Measurements from ENCODE around the genes FAM166C and CIB4.

DNA sequence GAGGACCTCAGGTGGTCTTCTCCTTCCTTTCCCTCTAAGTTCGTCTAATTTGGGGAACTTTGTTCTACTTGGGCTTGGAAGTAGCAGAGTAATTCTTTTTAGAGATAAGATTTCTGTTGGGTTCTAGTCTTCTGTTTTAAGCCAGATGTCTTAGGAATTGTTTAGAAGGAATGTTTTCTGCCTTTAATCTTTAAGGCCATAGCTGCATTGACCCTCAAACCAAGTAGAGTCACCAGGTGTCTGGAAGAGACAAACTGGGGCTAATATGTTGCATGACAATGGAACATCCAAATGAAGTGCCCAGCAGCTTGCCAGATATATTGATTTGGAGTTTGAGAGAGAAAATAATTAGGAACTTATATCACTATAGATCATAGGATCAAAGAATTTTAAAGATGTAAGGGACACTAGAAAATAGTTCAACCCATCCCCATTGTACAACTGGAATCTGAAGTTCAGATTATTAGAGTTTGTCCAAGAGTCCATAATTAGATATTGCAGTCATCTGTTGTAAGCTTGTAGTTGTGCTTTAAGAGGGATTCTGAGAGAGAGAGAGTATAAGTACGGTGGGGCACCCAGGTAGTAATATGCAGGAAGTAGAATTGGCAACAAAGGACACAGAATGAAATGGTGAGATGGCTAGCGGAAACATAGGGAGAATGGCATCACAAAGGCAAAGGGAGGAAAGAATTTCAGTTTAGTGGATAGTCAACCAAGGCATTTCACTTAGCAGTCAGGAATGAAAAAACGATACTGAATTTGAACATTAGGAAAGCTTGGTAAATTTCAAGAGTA lies 19.8 kb upstream of the DRC1 start:
- RRBS: no CpG with 5 or more reads among the region's 4 CpGs

DNA sequence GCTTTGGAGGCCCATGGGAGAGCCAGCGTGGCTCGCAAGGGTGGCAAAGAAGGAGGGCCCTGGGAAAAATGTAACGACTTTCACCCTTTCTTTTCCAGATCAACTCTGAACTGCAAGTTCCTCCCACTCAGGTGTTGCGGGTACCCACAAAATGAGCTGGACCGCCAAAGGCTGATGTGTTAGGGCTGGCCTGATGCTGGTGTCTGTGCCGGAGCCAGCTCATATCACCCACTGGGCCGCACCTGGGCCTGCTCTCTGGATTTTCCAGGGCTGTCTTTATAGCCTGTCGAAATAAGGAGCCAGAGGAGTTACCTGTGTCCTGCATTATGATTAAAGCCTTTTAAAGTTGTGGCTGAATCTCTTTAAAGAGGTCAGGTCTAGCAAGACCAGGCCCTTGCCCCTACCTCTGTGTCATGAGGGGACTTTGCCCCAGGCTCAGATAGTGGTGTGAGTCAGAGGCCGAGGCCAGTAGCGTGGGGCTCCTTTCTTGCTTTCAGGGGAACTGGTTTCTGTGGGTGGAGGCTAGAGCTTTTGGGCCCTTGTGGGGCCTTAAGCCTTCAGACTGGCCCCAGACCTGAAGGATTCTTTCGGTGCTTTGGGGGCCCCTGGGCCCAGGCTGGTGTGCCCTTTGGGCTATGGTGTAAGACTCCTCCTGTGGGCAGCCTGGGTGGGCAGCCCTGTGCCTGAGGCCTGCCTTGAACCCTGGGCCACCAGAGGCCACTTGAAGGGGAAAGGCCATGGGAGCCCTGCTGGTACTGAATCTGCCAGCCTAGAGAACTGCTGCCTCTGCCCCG lies 54.8 kb downstream of the DRC1 start:
- RRBS: no CpG with 5 or more reads among the region's 12 CpGs

DNA sequence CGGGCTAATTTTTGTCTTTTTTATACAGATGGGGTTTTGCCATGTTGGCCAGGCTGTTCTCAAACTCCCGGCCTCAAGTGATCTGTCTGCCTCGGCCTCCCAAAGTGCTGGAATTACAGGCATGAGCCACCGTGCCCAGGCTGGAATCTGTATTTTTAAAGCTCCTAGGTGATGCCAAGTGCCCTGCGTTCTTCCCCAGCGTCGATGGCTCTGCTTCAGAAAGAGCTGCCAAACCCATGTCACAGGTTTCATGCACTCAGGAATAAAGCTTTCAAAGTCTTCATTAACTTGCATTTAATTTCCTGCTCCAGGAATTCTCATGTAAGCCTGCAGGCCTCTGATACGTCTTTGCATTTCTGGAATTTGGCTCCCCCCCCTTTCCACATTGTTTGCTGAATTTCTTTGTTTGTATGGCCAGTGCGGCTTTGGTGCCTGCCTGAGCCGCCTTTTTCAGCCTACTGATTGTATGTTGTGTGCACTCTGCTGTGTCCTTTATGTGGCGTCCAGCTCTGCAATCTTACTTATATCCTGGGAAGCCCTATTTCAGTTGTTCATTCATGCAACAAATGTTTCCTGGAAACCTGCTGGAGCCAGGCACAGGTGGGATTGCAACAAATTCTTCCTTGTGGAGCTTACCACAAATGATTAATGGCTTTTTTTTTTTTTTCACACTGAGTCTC lies 62.8 kb downstream of the OTOF start:
- RRBS: no CpG with 5 or more reads among the region's 11 CpGs

GRCh38 chr2:26562105-26562684 lies at the start of gene FAM166C:
TSS of gene FAM166C (plus strand) at chr2:26562587.
- RRBS: 3% methylated on average over 14 of the region's 50 CpGs

DNA sequence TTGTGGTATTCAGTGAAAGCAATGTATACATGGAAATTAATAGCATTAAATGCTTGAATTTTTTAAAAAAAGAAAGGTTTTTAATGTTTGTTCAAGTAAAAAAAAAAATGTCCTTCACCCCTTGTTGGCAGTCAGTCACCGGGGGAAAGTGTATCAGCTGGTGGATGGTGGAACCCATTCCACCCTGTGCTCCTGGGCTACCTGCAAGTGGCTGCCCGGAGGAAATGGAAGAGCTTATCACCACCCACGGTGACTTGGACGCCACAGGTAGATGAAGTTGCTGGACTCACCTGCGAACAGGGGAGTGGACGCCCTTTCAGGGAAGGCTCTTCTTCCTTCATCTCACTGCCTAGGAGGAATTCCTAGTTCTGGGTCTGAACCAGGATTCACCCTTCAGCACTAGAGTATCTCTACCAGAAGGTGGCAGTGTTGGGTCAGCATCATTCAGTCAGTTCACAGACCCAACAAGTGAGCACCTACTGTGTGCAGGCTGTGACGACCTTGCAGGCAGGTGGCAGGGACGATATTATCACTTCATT lies 35.9 kb downstream of the CIB4 start:
- RRBS: 57% methylated on average over 2 of the region's 8 CpGs

DNA sequence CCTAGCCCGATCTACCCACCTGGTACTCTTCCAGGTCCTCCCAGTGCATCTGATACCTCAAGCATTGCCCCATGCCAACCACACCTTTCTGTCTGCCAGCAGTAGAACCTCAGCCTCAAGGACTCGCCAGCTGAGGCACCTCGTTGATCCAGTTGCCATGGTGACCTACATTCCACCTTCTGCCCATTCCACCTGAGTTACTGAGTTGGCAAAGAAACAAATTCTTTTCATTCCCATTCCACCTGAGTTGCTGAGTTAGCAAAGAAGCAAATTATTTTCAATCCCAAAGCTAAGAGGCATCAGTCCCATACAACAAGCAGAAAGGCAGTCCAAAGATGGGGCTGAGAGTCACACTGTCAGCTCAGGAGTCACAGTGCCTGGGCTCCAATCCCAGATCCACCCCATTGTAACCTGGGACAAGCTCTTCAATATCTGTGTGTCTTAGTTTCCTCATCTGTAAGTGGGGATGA lies at the start of gene CIB4:
CIB4 (minus strand) TSS at position 125 of the 470 bp plus-strand sequence.
- RRBS: no CpG with 5 or more reads among the region's 3 CpGs

DNA sequence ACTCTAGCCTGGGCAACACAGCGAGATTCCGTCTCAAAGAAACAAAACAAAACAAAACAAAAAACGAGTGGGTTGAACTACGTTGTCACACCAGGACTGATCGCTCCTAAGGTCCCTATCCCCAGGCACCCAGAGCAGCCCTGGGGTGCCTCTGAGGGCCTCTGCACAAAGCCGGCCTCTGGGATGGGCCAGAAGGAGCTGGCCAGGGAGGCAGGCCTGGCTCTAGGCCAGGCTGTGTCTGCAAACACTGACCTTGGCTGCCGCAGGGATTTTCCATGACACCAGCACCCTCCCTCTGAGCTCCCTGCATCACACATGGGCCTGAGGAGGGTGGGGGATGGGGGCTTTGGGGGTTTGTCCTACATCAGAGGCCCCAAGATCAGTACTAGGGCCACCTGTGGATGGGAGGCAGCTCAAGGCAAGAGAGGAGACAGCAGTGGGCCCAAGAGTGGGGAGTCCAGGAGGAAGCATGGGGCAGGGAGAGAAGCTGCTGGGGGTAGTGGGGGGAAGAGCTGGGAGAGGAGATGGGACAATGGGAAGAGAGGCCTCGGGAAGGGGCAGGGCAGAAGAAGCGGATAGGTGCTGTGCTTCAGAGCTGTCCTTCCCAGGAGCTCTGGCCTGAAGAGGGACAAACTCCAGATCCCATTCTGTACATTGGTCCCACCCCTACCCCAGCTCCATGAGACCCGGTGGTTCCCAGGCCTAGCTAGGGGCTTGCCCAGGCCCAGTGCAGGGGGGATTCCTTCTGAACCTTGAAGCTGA lies 27.9 kb downstream of the KCNK3 start:
- RRBS: no CpG with 5 or more reads among the region's 10 CpGs

DNA sequence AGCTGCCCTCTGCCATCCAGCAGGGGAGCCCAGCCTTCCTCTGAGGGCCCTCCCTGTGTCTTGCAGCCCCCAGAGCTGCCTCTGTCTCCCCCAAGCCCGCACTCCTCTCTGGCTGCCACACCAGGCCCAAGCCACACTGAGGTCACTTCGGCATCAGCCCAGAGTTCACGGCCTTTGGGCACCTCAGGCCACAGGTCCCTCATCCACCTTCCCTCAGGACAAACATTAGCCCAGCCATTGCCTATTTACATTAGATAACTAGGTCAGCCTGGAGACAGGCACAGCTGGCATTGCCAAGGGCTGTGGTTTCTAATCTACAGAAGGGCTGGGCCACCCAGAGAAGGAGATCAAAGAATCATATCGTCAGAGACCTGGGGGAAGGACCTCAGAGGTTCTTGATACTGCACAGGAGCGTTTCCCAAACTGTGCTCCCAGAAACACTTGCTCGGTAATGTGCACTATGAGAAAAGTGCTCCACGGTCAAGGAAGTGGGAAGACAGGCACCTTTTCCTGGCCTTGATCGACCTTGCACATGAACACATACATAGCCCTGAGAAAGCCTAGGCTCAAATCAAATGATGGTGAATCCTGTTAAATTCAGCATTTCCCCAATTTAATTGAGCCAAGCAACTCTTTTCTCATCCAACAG lies 29.2 kb downstream of the KCNK3 start:
- RRBS: no CpG with 5 or more reads among the region's 8 CpGs

- RRBS: 68% methylated on average over 7 of the region's 21 CpGs
Observed at GRCh38 chr2:27023884-27024565, 8.7 kb upstream of the TMEM214 start.

DNA sequence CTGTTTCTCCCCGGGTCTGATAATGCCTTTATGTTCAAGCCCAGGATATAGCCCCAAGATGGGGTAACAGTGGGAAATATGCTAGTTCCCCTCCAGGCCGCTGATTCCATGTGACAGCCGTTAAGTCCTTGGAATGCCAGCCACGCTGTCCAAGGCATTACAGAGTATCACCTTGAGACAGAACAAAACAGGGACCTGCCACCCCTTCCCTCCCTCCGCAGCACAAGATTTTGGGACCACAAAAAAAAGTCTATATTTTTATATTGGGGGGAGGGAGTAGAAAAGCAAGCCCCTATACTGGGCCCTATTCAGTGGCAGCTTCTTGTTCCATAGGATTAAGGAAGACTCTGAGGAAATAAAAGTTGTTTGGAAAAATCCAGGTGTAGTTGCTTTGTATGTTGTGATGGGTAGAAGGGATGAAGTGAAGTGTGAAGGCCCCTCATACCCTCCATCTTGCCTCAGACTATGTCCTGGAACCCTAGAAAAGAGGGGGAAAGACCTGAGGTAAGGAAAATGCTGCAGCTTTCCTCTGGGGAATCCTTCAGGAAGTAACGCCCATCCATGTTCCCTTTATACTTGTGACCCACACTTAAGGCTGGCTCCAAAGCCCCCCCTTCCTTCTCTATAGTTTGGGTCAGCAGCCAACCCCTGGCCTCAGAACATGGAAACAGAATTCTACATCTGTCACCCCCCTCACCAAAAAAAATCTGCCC lies 1.1 kb downstream of the OST4 start:
- RRBS: no CpG with 5 or more reads among the region's 6 CpGs

DNA sequence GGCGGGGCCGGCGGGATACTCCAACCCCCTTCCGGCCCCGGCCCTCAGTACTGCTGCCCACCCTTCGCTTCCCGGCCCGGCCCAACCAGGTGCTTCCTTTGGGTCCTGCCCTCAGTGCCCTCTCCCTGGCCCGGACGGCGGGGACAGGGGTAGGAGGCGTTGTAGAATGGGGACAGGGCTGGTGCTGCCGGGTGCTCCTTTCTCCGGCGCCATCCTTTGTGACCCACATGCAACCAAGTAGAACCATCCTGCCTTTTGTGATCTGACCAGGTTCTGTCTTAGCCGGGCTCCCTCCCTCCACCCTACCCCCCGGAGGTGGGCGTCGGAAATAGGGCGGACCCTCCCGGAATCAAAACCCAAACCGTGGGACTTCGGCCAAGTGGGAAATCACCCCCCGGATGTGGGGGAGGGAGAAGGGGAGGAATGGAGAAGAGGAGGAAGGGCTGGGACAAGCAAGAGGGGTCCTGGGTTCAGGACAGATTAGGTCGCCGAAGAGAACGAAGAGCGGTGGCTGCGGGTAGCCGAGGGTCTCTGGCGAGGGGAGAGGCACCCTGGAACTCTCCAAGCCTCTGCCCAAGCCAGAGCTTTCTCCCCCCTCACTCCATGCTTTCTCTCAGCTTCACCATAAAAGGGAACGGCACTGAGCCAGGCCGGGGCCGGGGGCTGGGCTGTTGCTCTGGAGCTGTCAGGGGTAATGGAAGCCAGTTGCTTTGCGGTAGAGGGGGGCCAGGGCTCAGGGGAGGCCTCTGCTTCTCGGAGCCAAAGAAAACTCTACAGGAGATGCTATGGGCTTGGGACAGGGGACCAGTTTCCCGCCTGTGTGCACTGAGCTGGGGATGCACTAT lies 737 bp upstream of the OST4 start:
- RRBS: 3% methylated on average over 14 of the region's 37 CpGs

DNA sequence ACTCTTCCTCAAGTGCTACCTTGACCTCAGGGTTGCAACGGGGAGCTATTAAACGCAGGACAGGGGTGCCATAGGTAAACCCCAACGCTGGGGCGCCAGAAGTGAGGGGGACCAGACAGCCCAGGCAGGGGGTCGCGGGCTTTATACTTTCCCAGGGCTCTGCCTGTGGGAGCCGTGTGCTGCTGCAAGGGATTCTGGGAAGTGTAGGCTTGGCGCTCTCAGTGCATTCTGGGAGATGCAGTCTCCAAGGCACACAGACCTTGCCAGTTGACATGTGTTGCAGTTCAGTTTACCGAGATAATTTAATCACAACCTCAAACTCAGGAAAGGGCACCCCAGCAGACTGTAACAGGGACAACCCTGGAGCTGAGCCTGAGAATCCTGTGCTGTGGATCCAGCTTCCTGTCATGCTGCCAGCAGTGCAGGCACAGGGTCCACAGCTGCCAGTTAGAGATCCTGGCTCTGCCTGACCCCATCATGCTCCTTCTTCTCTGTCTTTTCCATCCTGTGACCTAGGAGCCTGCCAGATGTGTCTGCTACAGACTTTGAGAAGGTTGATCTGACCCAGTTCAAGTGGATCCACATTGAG lies 9.7 kb downstream of the KHK start:
- RRBS: no CpG with 5 or more reads among the region's 9 CpGs

DNA sequence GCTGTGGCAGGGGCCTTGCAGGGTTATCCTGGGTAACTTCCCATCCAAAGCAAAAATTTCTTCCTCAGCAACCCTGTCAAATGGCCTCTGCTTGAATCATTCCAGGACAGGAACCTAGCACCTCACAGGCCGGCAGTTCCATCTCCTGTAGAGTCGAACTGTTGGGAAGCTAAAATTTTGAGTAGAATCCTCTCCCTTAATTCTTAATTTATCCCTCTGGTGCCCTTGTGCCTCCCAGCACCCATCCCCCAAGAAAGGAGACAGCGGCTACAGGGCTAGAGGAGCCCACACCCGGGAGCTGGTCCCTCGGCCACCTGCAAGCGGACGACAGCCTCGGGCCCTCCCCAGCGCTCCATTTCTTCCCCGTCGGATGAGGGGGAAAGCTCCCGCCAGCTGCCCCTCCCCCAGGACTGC lies 774 bp downstream of the CGREF1 start:
- RRBS: no CpG with 5 or more reads among the region's 12 CpGs

- RRBS: no CpG with 5 or more reads among the region's 15 CpGs
Observed at GRCh38 chr2:27127820-27129069, 4.6 kb downstream of the ABHD1 start.

- RRBS: no CpG with 5 or more reads among the region's 12 CpGs
Observed at GRCh38 chr2:27171379-27172055, 22.7 kb downstream of the TCF23 start.

- RRBS: no CpG with 5 or more reads among the region's 17 CpGs
Observed at GRCh38 chr2:27322021-27322902, 635 bp downstream of the MPV17 start.

DNA sequence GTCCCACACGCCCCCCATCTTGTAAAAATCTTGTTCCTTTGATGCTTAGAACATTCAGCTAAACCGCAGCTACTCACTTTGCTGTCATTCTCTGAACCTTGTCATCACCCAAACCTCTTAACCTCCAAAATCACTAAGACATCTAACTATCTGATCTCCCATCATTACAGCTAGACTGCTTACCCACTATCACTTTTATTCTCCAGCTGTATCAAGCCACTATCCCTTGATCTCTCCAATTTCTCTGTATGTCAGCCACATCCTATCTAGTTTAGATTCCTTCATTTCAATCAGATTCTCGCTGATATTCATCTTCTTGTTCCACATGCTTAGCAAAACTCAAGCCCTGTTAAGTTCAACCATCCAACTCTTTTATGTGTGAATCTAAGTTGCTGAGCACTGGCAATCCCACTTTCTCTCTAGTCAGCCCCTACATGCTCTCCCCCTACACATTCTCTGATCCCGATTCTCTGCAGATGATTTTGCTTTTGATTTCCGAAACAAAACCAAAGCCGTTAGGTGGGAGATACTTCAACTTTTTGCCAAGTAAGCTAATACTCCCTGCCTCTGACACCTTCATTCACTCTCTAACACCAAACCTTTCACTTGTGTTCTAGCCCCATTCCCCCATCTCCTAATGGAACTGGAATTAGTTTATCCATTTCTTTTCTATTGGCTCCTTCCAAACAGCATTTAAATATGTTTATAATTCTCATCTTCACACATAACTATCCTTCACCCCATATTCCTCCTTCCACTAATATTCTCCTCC lies 4.5 kb downstream of the GTF3C2 start:
- RRBS: no CpG with 5 or more reads among the region's 6 CpGs

- RRBS: no CpG with 5 or more reads among the region's 20 CpGs
Observed at GRCh38 chr2:27376283-27377427, 3.9 kb downstream of the ZNF513 start.

DNA sequence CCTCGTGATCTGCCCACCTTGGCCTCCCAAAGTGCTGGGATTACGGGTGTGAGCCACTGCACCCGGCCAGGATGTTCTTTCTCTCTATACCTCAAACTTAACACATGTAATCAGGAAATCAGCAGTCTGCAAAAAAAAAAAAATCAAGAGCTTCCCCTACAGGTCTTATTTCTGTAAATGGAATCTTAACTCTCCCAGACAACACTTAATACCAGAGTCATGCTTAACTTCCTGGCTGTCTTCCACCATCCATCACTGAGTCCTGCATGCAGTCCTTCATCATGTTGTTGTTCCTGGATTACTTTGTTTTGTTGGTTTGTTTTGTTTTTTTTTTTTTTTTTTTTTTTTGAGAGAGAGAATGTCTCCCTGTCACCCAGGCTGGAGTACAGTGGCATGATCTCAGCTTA lies 11.4 kb upstream of the ZNF513 start:
- RRBS: no CpG with 5 or more reads among the region's 3 CpGs

- RRBS: no CpG with 5 or more reads among the region's 9 CpGs
Observed at GRCh38 chr2:27507201-27507906, 10.7 kb downstream of the GCKR start.

Data from non-pigmented ciliary epithelial cell (primary cell).